Penis (tissue), 1 donor: Measurements from ENCODE around the genes FGFBP3, FRA10AC1 and LGI1.

DNA sequence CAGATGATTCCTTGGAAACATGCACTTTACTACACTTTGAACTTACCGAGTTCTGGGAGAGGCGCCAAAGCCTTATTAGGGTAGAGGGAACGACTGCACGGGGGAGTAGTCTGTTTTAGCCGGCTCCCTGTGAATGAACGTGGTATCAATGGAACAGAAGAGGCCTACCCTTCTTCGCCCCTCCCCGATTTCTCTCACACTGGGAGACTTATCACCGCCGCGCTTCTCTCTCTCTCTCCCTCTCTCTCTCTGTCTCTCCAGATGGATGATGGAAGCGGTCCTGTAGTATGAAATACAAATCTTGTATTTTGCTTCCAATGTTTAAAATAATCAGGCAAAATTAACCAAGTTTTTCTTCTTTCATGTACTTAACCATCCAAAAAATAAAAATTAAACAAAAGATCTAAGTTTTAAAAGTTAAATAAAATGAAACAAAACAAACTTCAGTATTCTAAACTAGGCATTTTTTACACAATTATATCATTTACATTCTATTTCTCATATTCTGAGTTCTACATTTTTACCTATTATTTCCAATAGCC lies at the start of gene FGFBP3:
Gene FGFBP3 (minus strand): TSS at position 135 of the 542 bp plus-strand sequence.
- PRO-cap: no peak

- PRO-cap: no peak
These were observed 11.8 kb downstream of the BTAF1 start for GRCh38 chr10:91935359-91935837.

DNA sequence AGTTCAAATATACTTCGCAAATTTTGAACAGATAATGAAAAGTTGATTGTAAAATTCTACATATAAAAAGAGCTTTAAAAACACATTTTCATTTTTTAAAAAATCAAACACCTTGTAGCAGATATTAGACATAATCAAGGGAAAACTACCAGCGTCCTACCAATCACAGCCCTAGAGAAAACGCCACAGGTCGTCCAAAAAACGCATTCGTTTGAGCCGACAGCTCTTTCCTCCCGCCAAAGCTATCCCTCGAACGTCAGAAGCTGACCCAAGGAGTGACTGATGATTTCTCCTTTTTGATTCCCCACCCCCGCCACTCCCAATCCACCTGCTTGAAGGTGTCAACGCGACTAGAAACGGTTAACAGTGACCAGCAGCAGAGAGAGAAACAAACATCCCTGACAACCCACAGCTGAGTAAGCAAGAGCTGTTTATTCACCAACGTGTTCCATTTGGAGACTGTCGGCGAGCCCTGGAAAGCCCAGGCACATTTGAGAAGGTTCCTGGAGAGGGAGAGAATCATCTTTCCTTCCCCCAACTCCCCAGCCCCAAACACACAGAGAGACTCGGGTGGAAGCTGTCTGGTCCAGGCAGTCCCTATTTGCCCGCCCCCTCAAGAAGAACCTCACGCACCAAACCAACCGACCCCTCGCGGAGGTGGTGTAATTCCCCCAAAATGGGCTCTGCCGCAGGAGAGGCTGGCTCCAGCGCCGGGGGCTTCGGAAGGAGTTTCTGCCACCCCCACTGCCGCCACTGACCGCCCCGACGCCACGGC lies 652 bp downstream of the CPEB3 start:
- PRO-cap: bidirectional peak, plus-strand start at position 455 of the sequence, minus-strand start at position 462 of the sequence

- PRO-cap: unidirectional peak, plus-strand start at chr10:92573171; unidirectional peak, plus-strand start at chr10:92573253; unidirectional peak, plus-strand start at chr10:92573449
These were observed 779 bp downstream of the IDE start for GRCh38 chr10:92573024-92573604.

DNA sequence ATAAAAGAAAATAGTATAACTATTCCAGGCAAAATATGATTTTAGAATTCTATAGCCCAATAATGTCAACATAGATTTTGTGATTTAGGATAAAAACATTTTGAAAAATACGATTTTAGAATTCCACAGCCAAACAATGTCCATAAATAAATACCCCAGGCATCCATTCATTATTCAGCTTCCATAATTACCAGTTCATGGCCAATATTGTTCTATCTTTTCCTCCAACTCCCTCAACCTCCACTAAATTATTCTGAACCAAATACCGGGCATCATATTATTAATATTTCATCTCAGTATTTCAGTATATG lies 6.6 kb upstream of the IDE start:
- PRO-cap: no peak

- PRO-cap: no peak
These were observed 3.5 kb downstream of the HHEX start for GRCh38 chr10:92693045-92693904.

GRCh38 chr10:93272841-93273326 lies 199.2 kb downstream of the CYP26A1 start:
- PRO-cap: no peak

DNA sequence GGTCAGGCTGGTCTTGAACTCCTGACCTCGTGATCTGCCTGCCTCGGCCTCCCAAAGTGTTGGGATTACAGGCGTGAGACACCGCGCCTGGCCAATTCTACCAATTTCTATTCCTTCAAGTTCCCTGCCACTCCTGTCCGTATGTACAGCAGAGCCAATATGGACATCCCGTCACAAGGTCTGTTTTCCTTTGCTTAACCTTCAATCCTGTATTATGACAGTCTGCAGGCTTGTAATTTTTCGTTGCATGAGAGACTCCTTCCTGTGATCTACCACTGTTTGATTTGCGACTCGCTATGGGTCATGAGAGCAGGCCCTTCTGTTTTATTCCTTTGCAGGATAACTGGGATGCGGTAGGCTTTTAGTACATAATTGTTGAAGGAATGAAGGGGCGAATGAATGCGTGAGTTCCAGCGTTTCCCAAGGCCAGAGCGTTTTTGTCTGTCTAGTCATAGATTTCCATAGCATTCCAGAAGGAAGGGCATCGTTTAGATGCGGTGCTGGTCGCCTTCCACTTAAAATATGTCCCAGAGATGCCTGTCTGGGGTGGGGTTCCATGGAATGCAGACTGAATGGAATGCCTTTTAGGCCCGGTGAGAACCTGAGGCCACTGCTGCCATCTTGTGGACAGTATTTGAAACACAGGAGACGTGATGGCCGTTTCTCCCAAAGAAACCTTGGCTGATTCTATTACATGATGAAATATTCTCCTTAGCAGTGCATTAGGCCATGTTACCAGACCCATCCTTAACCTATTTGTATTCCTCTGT lies 193.3 kb downstream of the MYOF start:
- PRO-cap: no peak

- PRO-cap: no peak
These were observed 25.8 kb downstream of the MYOF start for GRCh38 chr10:93456126-93456847.

- PRO-cap: no peak
These were observed 2.5 kb downstream of the FRA10AC1 start for GRCh38 chr10:93699864-93700408.

DNA sequence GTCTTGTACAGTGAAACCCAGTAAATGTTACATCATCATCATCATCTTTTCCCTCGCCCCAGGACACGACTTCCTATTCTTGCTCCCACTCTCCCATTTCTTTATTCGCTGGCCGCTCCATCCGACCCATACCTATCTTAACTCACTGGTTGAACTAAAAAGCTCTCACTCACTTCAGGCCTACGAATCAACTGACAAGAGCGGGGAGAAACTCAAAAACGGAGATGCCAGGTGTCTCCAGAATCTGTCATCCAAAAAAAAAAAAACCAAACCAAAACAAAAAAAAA lies 448 bp downstream of the FRA10AC1 start:
- PRO-cap: bidirectional peak, plus-strand start at position 104 of the sequence, minus-strand start at position 103 of the sequence

- PRO-cap: bidirectional peak, plus-strand start at chr10:93702706, minus-strand start at chr10:93702545; bidirectional peak, plus-strand start at chr10:93702953, minus-strand start at chr10:93702975
These were observed at the start of gene FRA10AC1 for GRCh38 chr10:93702288-93703215. FRA10AC1 (minus strand) TSS chr10:93702592.

GRCh38 chr10:93746660-93747524 lies 10.8 kb upstream of the LGI1 start:
- PRO-cap: no peak

DNA sequence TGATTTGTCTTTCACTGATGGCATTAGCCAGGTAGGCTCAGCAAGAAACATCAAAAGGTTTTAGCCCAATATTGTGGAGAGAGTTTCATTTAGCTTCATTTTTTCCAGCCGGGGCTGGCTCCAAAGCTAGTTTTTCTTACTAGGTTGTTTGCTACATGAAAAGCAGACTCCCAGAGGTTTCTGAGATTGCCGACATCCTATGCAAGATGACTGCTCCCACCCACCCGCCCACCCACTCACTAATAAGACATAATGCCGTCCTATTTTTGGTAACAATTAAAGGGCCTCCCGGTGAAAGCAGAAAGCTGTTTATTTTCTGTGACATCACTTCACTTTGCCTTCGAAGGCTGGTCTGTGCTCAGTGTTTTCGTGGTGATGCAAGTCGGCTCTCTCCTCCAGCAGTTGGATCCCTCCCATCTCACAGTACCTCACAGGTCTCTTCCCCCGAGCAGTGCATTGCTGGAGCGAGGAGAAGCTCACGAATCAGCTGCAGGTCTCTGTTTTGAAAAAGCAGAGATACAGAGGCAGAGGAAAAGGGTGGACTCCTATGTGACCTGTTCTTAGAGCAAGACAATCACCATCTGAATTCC lies at the start of gene LGI1:
Gene LGI1 (plus strand): TSS at position 421 of the 590 bp plus-strand sequence.
- PRO-cap: no peak

GRCh38 chr10:94004895-94005384 lies 11.2 kb downstream of the PLCE1 start:
- PRO-cap: no peak

DNA sequence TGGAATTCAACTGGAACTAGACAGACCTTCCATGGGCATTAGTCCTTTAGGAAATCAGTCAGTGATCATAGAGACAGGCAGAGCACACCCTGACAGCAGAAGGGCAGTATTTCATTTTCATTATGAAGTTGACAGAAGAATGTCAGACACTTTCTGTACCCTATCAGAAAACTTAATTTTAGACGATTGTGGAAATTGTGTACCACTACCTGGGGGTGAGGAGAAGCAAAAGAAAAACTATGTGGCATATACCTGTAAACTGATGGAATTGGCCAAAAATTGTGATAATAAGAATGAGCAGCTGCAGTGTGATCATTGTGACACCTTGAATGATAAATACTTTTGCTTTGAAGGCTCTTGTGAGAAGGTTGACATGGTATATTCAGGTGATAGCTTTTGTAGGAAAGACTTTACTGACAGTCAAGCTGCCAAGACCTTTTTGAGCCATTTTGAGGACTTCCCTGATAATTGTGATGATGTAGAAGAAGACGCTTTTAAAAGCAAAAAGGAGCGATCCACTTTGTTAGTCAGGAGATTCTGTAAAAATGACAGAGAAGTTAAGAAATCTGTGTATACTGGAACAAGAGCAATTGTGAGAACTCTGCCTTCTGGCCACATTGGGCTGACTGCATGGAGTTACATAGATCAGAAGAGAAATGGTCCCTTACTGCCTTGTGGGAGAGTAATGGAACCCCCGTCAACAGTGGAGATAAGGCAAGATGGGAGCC lies 37.9 kb downstream of the PLCE1 start:
- PRO-cap: no peak

GRCh38 chr10:94361485-94361934 lies 1.2 kb downstream of the NOC3L start:
- PRO-cap: no peak

DNA sequence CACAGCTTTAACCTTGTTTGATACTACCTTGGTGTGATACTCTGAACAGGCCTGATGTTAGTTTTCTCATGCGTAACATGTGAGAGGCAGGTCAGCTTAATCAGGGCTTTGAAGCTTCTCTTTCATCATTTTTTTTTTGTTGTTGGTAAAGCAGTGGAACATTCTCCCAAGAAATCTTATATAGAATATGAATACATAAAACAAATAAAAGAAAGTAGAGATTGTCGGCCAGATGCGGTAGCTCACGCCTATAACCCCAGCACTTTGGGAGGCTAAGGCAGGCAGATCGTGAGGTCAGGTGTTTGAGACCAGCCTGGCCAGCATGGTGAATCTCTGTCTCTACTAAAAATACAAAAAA lies 50.0 kb upstream of the HELLS start:
- PRO-cap: unidirectional peak, plus-strand start at position 128 of the sequence

DNA sequence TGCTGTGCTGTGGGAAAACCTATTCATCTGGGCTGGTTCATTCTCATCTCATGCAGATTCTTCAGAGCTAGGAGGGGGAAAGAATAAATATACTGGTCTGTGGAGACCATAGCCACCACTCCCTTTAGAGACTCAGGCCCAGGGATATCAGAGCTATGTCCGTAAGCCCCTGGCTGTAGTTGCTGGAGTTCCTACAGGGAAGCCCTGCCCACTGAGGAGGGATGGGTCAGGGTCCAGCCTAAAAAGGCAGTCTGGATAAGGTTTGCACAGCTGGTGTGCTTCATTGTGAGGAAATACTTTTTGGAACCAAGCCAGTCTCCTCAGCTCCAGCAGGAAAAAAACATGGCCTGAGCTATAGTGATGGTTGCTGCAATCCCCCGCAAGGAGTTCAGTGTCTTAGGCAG lies 52.5 kb upstream of the CYP2C8 start:
- PRO-cap: no peak

DNA sequence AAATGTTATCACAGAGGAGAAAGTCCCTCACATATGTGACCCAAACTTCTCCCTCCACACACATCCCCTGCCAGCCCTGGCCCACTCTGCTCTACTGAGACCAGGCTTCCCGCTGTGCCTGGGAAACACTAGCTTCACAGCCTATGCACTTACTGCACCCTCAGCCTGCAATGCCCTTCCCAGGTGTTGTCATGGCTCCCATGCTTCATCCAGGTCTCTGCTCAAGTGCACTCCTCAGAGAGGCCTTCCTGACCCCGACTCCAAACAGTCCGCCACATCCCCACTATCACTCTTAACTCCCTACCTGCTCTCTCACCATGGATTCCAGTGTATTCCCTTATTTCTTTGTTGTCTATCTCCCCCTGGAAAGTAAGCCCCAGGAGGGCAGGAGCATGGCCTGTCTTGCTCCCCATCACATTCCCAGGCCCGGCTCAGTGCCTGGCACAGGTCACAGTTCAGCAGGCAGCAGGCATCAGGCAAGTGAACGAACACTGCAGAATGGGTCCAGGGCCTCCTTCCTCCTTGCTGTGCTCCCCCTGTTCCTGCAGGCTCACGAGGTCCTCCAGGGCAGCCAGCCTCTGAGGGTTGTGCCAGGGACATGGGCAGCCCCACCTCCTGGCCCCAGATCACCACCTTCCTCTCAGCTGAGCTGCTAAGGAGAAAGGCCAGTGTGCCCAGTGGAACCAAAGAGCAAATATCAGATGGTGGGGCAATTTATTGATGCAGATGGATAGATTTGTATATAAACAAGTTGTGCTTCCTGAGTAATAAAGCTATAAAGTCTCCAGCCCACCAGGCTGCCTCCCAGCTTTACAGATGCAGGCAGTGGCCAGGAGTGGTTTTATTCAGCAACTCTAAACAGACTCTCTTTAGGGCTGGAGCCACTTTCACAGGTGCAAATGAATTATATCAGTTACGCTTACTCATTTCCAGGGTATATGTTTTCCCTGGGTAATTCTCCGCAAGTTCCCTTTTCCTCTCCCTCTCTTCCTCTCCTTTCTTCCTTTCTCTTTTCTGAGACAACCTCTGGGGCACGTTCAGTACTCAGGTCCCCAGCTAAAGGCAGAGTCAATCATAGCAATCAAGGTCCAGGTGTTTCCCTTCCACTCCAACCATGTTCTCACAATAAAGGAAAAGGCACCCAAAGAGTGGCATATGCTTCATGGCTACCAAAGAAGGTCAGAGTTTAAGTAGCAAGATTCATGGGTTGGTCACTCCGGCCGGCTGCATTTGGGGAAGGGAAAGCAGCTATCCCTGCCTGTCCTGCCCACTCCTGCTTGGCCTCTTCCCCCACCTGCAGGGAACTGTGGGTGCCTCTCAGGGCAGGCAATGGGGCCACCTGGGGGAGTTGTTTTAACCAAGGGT lies 41.6 kb downstream of the PDLIM1 start:
- PRO-cap: no peak